Bronchial epithelial cell (primary cell): ENCODE data around the gene PTPRM.

GRCh38 chr18:6752482-6752847 is 22.9 kb downstream of the ARHGAP28 start:
- RRBS, 2 experiments, result no CpG with 5 or more reads among the region's 2 CpGs

DNA sequence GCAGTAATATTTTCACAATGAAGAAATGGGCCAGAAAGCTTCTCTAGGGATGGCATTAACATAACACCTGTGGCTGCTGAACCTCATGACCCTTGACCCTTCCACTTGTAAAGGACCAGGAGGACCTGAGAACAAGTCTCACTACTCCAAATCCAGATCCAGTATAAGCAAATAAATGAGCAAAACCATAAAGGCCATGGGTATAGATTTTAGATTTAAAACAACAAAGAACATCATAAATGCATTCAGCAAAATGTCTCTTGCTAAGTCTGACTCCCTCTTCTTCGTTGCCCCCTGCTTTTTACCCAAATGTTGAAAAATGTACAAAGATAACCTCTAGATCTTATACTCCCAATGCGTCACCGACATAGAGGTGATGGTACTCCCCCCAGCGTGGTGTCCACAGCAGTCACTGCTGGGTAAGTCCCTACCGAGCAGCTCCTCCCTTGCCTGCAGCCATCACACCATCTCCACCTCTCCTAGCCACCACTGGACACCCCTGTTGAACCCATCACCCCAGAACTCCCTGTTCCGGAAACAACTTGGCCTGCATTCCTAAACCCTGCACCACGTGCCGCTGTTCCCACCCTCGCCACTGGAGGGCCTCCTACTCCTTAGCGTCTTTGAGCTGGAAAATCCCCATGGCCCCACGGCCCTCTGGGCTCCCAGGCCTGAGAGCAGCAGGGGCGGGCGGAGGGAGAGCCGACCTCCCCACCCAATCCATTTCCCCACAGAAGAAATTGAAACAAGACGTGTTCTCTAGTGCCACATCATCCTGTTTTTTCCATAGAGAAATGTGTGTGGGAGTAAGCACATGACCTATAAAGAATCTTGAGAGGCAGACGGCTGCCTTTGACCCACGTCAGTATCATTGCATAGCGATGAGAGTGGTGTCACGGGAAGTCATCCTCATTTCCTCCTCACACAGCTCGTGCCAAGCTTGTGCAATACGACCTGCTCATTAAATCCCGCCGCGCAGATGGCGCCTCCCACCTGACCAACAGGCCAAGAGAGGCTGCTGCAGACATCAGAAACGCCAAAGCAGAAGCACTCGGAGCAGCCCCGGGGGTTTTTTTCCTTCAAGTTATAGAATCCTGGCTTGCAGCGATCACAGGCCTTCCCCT is 79.4 kb downstream of the LAMA1 start:
- RRBS, 2 experiments, result no CpG with 5 or more reads among the region's 29 CpGs

GRCh38 chr18:7370366-7371273 is 139.7 kb downstream of the LRRC30 start:
- RRBS, 2 experiments, result 8 to 13% methylated on average over 7 to 8 of the region's 20 CpGs

- RRBS, 2 experiments, result no CpG with 5 or more reads among the region's 2 CpGs
Measured at GRCh38 chr18:7414328-7415030, 152.6 kb upstream of the PTPRM start.

DNA sequence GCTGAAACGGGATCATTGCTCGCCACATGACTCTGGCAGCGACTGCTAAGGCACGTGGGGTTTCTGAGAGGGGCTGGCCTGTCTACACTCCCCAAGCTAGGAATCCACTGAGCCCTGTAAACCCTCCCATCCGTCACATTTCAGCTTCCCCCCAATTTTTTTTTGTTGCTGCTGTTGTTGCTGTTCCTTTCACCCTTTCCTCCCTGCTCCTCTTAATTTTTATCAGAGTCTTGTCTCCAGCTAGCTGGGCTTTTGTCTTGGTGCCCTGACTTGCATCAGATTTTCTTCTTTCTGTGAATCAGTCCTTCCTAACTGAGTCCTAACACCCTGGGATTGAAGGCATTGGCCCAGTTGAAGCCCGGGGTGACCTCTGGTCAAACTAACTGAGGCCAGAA is 80.6 kb upstream of the PTPRM start:
- RRBS, 2 experiments, result no CpG with 5 or more reads among the region's 6 CpGs

DNA sequence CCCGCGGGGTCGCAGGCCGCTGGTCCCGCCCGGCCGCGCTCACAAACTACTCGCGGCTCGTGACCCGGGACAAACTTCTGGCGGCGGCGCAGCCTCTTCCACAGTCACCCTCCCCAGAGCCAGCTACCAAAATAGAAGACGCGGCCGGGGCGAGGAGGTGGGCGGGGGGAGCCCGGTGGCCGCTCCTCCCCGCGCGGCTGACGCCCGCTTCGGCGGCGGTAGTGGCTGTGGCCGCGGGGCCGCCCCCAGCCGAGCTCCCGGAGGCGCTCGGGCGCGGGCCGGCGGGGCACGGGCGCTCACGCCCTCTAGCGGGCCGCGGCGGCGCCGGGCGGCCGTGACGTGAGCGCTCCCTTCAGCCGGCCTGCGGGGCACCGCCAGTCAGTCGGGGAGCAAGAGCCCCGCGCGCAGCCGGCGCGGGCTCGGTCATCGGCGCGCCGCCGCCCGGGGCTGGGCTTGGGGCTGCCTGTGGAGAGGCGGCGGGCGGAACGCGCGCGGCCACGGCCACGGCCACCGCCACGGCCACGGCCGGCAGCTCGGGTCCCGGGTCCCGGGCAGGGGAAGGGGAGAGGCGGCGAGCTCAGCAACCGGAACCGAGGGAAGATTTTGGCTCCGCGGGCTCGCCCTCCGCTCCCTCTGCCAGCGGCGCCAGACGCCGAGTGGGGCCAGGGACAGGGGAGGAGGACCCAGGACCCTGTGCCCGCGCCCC is at the start of gene PTPRM:
Gene PTPRM, plus strand, starts transcription at position 377 of the 706 bp plus-strand sequence.
- RRBS, 2 experiments, result under 1 to 1% methylated on average over 46 to 53 of the region's 101 CpGs

DNA sequence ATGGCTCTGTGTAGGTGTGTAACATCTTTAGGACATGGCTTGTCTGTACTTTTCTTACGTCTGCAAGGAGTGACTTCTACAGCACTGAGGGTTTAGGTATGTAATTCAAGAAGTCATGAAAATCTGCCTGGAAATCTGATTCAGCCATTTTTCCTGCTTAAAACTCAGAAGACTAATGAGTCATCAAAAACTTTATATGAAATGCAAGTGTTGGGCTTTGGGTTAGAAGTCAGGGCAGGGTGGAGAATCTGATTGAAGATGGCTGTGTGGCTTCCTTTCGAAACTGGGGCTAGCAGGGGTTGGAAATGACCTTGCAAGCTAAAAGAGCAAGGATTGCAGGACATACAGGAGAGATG is 8.6 kb downstream of the PTPRM start:
- RRBS, 2 experiments, result no CpG with 5 or more reads among the region's 2 CpGs

DNA sequence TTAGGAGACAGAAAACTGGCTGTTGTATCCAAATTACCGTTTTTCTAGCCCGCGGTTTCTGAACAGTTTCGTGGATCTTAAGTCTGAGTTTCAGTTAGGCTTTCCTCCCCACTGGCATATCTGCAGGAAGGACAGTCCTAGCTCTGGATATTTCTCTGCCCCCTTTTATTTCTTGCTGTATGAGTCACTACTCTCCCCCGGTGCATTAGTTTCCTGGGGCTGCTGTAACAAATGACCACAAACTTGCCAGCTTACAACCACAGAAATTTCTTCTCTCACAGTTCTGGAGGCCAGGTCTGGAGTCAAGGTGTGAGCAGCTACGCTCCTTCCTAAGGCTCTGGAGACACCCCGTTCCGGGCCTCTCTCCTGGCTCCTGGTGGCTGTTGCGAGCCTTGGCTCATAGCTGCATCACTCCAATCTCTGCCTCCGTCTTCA is 34.0 kb downstream of the PTPRM start:
- RRBS, 2 experiments, result no CpG with 5 or more reads among the region's 10 CpGs

- RRBS, 2 experiments, result no CpG with 5 or more reads among the region's 4 CpGs
Measured at GRCh38 chr18:7635517-7636094, 68.5 kb downstream of the PTPRM start.

DNA sequence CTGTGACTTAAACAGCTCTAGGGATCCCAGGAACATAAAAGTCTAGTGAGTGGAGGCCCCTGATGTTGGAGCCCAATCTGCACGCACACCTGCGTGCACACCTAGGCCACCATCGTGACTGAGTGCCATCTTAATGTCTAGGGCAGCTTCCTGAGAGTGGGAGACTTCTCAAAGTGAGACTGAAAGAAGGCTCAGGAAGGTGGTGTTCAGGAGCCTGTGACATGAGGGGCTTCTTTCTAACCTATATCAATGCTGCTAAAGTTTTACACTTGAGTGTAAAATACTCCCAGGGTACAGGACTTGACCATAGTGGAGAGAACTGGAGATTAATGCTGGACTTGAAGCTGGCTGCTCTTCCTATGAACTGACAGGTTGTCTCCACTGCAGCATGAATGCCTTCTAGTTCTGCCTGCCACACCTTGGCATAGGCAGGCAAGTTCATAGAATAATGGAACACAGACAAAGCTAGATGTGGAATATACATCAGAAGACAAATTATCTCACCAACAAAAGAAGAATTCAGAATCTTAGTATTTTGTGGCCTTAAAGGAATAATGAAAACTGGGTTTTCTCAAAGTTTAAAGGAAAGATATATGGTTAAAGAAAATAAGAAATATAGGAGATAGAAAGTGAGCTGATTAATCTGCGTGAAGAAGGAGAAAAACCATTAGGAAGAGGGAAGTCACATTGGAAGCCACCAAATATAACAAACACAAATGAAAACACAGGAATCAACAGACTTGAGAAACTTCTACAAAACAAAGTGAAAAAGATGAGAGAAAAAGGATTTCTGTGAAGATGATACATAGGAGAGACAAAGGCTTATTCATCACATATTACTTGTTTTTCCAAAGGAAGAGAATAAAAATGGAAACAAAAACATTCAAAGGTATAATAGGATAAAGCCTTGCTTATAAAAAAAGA is 106.0 kb downstream of the PTPRM start:
- RRBS, 2 experiments, result no CpG with 5 or more reads among the region's 4 CpGs

GRCh38 chr18:7949159-7949573 is 382.1 kb downstream of the PTPRM start:
- RRBS, 2 experiments, result no CpG with 5 or more reads among the region's 7 CpGs

- RRBS, 2 experiments, result no CpG with 5 or more reads among the region's 1 CpG
Measured at GRCh38 chr18:8370620-8371183, 238.5 kb upstream of the RAB12 start.

GRCh38 chr18:8380105-8380917 is 228.9 kb upstream of the RAB12 start:
- RRBS, 2 experiments, result no CpG with 5 or more reads among the region's 12 CpGs

- RRBS, 2 experiments, result no CpG with 5 or more reads among the region's 5 CpGs
Measured at GRCh38 chr18:8623700-8624347, 14.6 kb downstream of the RAB12 start.

- RRBS, 2 experiments, result no CpG with 5 or more reads among the region's 20 CpGs
Measured at GRCh38 chr18:8806678-8807330, 101.4 kb downstream of the MTCL1 start.

GRCh38 chr18:8856818-8857220 is 151.5 kb downstream of the MTCL1 start:
- RRBS, 2 experiments, result no CpG with 5 or more reads among the region's 27 CpGs

DNA sequence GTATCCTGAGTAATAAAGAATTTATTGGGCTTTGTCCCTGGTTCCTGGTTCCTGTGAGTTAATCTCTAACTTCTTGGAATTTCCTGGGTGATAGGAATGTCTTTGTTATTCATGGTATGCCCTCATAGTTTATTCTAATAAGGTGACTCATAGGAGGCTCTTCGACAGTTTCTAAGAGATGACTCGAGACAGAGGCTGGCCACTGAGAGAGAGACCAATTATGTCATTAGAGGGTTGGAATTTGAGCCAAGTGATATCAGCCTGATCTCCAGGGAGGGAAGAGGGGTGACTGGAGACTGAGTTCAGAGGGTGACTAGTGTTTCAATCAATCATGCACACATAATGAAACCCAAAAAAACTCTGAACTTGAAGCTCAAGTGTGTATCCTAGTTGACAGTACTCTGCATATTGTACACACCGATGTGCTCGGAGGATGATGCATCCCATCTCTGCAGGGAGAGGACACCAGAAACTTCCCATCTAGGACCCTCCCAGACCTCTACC is 185.6 kb downstream of the MTCL1 start:
- RRBS, 2 experiments, result no CpG with 5 or more reads among the region's 4 CpGs

GRCh38 chr18:8911732-8912172 is 190.7 kb upstream of the NDUFV2 start:
- RRBS, 2 experiments, result no CpG with 5 or more reads among the region's 4 CpGs

DNA sequence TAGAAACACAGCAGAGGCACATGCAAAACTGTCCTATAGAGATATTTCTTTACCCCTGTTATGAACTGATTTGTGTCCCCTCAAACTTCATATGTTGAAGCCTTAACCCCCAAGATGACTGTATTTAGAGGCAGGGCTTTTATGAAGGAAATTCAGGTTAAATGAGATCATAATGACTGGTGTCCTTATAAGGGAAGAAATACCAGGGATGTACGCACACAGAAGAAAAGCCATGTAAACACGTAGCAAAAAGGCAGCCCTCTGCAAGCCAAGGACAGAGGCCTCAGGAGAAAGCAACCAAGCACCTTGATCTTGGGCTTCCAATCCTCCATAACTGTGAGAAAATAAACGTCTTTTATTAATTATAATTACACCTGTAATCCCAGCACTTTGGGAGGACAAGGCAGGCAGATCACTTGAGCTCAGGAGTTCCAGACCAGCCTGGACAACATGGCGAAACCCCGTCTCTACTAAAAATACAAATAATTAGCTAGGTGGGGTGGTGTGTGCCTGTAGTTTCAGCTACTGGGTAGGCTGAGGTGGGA is 101.2 kb upstream of the NDUFV2 start:
- RRBS, 2 experiments, result no CpG with 5 or more reads among the region's 5 CpGs

- RRBS, 2 experiments, result no CpG with 5 or more reads among the region's 3 CpGs
Measured at GRCh38 chr18:9191078-9191375, 54.4 kb downstream of the ANKRD12 start.